Left common carotid artery plus branches (tissue), 1 donor: ENCODE measurements around a stretch of chr14.

- PRO-cap = no peak
Observed at GRCh38 chr14:95462872-95463947, 53.2 kb downstream of the SYNE3 start.

GRCh38 chr14:95517966-95518280, 1.5 kb upstream of the SYNE3 start:
- PRO-cap = no peak

DNA sequence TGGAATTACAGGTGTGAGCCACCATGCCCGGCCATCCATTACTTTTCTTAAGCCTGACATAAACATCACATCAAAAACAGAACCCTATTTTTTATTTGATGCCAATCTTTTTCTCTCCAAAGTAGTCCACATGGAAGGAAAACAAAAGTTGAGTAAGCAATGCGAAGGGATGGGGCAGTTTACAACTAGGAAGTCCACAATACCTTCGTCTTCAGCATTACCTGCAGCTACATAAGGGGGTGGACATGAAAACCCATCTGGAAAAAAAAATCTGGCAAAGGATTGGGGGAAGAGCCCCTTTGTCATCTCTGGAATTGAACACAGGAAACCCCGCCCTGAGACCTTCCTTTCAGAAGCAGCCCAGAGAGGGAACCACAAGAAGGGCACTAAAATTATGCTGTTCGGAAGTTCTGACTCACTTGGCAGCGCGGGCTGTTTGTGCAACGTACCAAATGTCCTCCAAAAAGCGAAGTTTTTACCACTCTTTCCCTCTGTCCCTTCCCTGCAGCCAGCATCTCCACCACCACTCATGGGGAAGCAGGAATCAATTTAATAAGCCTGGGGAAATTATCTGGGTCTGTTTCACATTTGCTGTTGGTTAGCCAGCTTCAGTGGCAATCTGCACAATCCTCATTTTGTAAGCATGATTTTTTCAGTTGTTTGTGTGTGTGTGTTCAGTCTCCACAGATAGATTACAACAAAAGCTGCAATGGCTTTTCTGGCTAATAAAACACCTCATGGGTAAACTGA, 3.2 kb upstream of the SYNE3 start:
- PRO-cap = no peak

DNA sequence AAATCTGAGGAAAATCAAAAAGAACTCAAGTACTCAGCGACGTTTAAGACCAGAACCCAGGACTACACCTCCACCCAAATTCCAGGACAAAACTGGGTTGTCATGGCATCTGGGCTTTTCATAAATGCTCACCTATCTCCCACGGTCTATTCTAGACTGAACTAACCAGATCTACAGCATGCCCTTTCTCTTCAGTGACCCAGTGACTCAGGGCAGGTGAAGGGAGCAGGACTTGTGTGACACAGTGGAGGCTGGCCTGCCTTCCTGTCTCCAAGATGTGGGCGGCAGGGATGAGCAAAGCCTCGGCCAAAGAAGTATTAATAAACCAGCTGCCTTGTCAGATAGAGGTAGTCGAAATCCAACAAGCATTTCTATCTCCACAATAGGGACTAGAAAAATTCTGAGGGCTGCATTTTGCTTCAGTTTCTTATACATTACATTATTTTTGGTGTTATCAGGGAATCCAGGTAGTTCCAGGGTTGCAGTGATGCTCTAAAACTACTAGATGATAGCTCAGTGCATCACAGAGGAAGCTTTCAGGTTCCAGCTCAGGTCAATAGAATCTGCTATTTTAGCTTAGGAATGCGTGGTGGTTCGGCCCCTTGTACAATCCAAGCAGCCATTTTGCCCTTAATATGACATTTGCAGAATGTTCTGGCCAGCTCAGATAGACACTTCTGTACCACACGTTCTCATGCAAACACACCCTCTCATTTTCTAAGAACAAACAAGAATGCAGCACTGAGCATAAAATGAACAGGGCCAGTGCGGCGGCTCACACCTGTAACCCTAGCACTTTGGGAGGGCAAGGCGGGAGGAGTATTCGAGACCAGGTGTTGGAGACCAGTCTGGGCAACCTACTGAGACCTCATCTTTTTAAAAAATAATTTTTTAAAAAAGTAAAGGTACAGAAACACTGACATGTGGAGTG, 4.1 kb upstream of the GLRX5 start:
- PRO-cap = no peak

- PRO-cap = no peak
Observed at GRCh38 chr14:96030068-96030714, 9.0 kb upstream of the C14orf132 start.

DNA sequence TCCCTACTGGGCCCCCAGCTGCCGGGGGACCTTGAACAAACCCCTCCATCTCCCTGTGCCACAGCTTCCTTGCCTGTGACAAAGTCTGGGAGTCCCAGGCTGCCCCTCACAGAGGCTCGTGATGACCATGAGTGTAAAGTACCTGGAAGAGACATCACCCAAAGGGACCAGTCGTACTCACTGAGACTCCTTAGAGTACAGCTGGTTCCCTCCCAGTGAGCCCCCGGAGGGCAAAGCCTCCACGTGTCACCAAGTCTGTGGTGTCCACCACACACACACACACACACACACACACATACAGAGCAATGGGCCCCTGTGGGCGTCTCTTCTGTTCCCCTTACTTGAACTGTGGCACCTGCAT, 870 bp upstream of the C14orf132 start:
- PRO-cap = no peak

- PRO-cap = no peak
Observed at GRCh38 chr14:96089591-96089886, 50.4 kb downstream of the C14orf132 start.

GRCh38 chr14:96126151-96127206, 78.2 kb upstream of the BDKRB2 start:
- PRO-cap = no peak

DNA sequence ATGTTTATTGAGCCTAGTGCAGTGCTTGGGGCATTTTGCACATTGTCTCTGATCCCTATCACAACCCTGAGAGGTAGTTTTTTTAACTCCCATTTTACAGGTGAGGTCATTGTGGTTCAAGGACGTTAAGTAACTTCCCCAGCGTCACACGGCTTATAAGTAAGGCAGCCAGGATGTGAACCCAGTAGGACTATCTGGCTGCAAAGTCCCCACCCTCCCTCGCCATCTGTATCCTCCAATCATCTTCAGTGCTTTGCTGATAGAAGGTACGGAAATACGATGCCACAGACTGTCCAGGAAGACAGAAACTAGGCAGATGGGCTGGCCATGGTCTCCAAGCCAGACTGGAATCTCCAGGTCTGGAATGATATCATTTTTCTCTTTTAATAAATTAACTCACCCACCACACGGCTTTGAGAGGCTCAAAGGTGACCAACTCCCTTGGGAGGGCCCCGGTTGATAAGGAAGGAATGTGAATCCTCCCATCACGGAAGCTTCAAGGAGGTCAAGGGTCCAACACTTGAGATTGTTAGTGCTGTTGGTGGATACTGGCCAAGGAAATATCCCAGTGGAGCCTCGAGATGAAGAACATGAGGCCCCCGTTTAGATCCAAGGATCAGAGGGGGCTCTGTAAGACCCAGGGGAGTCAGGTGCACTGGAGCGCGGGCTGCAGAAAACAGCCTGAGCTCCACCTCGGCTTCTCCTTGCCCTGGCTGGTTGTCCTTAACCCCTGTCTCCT, 16.2 kb upstream of the BDKRB1 start:
- PRO-cap = no peak

- PRO-cap = no peak
Observed at GRCh38 chr14:96527255-96527704, 25.1 kb downstream of the PAPOLA start.

GRCh38 chr14:96962160-96962880, 165.1 kb downstream of the VRK1 start:
- PRO-cap = no peak

- PRO-cap = no peak
Observed at GRCh38 chr14:97458427-97459829, 661.7 kb downstream of the VRK1 start.

- PRO-cap = no peak
Observed at GRCh38 chr14:97707500-97708022, 910.4 kb downstream of the VRK1 start.

DNA sequence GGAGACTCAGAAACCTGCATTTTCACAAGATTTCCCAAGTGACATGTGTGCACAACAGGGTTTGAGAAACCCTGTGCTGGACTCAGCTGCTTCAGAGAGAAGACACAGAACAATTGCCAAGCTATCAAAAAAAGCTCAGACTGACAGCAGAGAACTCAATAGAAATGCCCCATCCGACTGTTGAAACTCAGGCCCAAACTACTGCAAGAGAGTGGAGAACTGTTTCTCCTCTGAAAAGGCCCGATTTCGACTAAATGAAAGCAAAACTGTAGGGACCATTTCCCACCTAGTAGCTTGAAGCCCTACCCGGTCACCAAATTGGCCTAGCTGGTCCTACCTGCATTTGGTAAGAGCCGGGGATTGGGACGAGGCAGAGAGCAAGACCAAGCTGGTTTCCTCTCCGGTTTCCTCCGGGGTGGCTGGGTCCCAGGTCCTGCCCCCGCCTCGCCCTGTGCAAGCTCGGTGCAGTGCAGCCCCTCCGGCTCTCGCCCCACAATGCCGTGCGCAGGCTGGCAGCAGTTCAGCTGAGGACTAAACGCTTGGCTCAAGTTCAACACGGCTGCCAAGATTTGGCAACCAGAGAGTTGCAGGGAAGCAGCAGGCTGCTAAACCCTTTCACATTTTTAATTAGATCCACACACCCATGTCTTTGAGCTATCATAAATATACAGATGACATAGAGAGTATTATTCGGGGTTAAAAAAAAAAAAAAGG, 1180.6 kb downstream of the VRK1 start:
- PRO-cap = bidirectional peak, plus-strand start at position 556 of the sequence, minus-strand start at position 451 of the sequence

DNA sequence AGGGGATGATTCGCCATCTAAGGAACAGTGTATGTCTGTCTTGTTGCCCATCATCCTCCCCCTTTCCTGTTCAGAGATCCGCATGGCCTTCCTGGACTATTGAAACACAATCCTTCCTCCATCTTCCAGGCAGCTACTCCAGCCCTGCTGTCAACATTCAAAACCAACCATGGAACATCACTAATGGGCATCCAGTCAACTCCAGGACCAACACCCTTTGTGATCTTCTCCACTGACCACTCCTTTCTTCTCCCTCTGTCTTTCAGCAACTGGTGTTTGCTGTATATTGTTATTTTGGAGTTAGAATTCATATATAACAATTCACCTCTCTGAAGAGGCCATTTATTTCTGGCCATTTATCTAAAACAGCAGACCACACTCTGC, 1188.2 kb downstream of the VRK1 start:
- PRO-cap = unidirectional peak, minus-strand start at position 222 of the sequence

- PRO-cap = no peak
Observed at GRCh38 chr14:97993727-97994267, 1196.6 kb downstream of the VRK1 start.

- PRO-cap = no peak
Observed at GRCh38 chr14:98147117-98147511, 1124.9 kb downstream of the BCL11B start.

- PRO-cap = no peak
Observed at GRCh38 chr14:98818097-98818413, 453.9 kb downstream of the BCL11B start.

GRCh38 chr14:98845066-98845490, 426.9 kb downstream of the BCL11B start:
- PRO-cap = no peak

DNA sequence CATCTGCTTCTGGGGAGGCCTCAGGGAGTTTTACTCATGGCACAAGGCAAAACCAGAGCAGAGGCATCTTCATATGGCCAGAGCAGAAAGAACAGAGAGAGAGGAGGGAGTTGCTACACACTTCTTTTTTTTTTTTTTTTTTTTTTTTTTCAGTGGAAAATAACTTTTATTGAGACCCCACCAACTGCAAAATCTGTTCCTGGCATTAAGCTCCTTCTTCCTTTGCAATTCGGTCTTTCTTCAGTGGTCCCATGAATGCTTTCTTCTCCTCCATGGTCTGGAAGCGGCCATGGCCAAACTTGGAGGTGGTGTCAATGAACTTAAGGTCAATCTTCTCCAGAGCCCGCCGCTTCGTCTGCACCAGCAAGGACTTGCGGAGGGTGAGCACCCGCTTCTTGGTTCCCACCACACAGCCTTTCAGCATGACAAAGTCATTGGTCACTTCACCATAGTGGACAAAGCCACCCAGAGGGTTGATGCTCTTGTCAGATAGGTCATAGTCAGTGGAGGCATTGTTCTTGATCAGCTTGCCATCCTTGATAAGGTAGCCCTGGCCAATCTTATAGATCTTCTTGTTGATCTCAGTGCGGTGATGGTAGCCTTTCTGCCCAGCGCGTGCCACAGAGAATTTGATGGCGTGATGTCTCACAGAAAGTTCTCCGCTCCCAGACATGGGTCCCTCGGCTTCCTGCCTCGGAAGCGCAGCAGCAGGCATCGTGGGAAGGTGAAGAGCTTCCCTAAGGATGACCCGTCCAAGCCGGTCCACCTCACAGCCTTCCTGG, 299.1 kb downstream of the BCL11B start:
- PRO-cap = no peak